ENCODE data around the gene TXN2.

DNA sequence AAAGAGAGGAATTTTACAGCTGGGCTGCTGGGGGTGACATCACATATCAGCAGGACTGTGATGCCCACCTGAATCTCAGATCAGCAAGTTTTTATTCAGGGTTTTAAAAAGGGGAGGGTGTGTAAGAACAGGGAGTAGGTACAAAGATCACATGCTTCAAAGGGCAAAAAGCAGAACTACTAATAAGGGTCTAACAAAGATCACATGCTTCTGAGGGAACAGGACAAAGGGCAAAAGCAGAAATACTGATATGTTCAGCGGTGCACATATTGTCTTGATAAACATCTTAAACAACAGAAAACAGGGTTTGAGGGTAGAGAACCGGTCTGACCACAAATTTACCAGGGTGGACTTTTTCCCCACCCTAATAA lies 7.8 kb upstream of the APOL4 start:
- PRO-cap: no peak

GRCh38 chr22:36237370-36237820 lies 1.9 kb downstream of the APOL2 start:
- PRO-cap: no peak

- PRO-cap: no peak
Observed at GRCh38 chr22:36253772-36254526, 1.0 kb downstream of the APOL1 start.

- PRO-cap: no peak
Observed at GRCh38 chr22:36286135-36287183, 33.5 kb downstream of the APOL1 start.

GRCh38 chr22:36287867-36288238 lies 34.9 kb downstream of the APOL1 start:
- PRO-cap: no peak

- PRO-cap: no peak
Observed at GRCh38 chr22:36294042-36294431, 41.1 kb downstream of the APOL1 start.

DNA sequence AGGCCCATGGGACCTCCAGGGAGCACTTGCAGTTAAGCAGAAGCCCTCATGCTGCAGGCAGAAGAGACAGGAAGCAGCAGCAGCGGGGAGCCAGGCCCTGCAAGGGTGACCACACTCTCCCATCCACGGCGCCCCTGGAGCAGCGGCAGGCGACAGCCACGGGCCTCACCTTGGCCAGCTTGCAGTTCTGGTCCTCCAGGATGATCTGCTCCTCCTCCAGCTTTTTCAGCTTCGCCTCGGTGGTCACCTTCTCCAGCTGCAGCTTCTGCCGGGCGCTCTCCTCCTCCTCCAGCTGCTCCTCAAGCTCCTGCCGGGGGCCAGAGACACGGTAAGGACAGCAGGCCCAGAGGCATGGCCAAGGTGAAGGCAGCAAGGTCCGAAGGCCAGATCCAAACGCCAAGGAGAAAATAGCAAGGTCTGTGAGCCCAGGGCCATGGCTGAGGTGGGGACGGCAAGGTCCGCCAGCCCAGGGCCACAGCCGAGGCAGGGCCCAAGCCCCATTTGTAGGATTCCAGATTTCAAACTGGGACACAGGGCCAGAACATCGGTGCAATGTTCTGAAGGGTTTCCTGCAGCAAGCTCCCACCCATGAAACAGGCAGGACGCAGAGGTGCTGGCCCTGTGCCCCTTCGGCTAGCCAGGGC lies 47.1 kb downstream of the APOL1 start:
- PRO-cap: no peak

DNA sequence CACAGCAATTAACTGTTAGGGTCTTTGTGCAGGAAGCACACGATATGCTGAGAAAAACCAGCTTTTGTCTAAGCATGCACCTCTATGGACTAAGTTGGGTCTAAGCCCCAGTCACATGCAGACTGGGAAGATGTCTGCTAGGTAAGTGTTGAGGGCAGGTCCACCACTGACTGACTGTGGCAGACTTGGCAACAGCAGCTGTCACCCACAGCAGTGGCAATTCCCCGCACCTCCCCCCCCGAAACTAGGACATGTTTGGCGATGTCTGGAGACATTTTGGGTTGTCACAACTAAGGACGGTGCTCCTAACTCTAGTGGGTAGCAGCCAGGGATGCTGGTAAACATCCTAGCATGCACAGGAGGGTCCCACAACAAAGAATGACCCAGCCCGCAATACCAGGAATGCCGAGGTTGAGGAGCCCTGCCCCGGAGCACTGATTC lies 58.2 kb downstream of the APOL1 start:
- PRO-cap: no peak

DNA sequence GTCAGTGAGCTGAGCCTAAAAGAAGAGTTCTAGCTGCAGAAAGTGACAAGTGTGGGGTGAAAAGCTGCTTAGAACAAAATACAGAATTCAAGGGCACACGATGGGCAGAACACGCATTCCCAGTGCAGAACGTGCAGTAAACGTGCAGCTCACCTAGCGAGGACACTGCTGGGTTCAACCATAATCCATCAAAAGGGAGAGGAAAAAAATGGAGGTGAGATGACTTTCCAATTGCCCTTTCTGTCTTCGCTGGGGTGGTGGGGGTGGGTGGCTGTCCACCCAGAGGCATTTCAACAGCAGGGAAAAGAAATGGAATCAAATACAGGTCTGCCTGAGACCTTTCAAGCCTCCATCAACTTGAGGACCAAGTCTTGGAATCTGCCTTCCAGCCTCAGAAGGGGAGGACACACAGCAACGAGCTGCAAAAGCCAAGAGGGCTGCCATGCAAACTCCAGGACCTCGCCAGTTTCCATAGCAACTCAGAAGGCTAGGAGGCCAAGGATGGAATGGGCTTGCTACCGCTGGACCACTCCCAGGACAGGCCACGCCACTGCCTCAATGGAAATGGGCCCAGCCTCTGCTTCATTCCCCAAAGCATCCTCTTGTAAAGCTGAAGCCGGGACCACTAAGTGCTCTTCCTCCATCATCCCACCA lies 61.8 kb downstream of the MYH9 start:
- PRO-cap: no peak

DNA sequence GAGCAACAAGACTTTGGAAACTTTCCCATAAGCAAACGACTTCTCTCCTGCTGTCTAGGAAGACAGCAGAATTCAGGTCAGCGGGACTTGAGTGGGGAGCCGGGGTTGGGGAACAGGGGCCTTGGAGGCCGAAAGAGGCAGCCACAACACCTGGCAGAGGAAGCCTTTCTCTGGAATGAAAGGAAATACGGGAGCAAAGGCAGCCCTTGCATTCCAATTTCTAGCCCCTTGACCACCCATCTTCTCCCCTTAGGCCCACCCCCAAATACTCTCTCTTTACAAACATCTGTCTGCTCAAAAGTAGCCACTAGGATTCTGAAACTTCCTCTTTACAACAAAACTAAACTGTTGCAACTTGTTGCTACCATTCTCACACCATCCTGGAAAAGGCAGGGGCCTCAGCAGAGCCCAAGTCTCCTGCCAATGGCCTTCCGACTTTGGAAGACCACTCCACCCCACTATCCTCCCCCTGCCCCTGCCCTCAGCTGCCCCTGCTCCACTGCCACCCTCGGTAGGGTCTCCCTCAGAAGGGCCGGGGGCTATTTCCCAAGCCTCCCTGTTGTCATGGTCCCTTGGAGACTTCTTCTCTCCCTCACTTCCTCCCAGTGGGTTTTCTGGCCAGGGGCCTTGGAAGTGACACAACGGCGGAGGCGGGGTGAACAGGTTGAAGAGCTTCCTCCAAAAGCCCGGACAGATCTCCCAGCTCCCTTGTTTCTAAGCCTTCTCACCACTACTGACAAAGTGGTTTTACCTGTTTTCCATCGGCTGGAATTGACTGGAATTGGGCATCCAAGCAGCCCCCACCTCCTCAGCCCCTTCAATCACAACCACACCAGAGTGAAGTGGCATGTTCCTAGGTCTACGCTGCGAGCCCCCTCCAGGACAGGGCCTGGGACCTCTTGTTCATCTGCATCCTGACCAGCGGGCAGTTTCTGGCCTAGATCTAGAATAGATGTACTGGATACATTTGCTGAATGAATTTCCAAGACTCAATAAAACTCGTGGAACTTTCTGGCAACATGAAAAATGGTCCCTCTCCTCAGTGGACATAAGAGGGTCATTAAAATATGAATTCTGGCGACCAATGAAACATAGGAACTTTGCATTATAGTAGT lies 14.6 kb downstream of the MYH9 start:
- PRO-cap: bidirectional peak, plus-strand start at position 641 of the sequence, minus-strand start at position 587 of the sequence

DNA sequence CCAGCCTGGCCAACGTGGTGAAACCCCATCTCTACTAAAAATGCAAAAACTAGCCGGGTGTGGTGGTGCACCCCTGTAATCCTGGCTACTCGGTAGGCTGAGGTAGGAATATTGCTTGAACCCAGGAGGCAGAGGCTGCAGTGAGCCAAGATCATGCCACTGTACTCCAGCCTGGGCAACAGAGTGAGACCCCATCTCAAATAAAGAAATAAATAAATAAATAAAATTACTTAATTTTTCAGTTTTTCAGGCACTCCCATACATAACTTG lies 5.2 kb downstream of the MYH9 start:
- PRO-cap: no peak

DNA sequence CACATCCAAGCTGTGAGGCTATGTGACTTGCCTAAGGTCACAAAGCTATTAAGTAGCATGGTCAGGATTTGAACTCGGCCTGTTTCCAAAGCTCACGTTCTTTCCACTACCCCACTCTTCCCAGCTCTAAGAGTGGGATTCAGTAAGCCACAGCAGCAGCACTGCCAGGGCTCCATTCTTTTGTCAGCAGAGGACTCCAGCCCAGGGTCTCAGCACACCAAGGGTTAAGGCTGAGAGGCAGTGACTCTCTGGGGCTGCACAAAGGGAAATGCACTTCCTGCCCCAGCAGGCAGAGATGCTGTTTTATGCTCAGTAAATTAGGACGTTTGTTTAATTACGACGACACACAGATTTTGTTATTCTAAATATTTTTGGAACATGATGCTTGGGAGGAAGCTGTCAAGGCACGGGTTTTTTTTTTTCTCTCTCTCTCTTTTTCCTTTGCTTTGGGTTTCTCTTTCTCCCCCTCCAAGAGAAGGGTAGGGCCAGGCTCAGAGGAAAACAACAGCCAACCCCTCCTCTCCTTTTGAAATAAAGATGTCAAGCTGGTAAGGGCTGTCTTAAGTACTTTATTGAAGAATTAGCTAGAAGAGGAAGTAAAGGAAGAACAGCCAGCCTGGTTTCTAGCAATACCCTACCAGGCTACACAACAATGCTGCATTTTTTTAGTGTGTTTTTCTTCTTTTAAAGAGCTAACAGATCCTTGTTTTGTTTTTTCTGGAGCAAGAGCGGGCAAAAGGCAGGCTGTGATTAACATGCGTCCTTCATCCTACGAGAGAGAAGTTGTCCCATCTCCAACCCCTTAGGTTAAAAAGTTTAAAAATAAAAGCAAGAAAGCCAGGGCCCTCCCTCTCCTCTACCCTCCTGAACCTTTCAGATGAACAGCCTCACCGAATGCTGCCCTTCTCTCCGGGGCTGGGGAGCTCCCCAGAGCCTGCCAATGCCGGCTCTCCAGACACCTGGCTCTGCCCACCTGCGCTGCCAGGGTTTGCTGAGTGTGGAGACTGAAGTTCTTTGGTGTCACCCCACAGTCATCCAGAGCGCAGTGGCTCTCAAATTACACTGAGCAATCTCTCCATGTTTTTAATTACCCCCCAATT lies 2.7 kb downstream of the MYH9 start:
- PRO-cap: bidirectional peak, plus-strand start at position 379 of the sequence, minus-strand start at position 270 of the sequence

DNA sequence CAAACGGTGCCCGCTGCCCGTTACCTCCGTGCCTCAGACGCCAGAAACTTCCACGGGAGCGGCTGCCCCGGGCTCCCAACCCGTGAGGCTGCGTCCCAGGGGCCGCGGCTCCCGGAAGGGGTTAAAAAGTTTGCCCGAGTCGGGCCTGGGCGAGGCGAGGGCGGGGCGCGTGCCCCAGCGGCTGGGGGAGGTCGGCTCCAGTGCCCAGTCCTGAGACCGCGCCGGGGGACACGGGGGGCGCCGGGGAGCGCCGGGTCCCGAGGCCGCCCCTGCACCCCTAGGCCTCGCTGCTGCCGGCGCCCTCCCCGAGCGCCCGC lies 507 bp downstream of the MYH9 start:
- PRO-cap: no peak

- PRO-cap: no peak
Observed at GRCh38 chr22:36388052-36388134, 126 bp upstream of the MYH9 start.

DNA sequence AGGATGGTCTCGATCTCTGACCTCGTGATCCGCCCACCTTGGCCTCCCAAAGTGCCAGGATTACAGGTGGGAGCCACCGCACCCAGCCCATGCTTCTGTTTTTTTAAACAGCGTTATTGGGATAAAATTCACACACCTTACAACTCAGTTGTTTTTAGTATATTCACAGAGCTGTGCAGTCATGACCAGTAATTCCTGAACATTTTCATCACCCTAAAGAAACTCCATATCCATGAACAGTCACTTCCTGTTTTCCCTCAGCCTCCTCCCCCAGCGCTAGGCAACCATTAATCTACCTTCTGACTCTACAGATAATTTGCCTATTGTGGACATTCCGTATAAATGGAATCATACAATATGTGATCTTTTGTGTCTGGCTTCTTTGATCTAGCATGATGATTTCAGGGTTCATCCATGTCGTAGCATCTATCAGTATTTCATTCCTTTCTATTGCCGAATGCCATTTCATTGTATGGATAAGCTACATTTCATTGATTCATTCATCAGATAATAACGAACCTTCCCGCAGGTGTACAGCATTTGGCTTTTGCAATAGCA lies 10.8 kb upstream of the MYH9 start:
- PRO-cap: no peak

GRCh38 chr22:36419199-36419925 lies 31.6 kb upstream of the MYH9 start:
- PRO-cap: bidirectional peak, plus-strand start at chr22:36419588, minus-strand start at chr22:36419312

- PRO-cap: no peak
Observed at GRCh38 chr22:36445232-36445825, 36.1 kb downstream of the TXN2 start.

DNA sequence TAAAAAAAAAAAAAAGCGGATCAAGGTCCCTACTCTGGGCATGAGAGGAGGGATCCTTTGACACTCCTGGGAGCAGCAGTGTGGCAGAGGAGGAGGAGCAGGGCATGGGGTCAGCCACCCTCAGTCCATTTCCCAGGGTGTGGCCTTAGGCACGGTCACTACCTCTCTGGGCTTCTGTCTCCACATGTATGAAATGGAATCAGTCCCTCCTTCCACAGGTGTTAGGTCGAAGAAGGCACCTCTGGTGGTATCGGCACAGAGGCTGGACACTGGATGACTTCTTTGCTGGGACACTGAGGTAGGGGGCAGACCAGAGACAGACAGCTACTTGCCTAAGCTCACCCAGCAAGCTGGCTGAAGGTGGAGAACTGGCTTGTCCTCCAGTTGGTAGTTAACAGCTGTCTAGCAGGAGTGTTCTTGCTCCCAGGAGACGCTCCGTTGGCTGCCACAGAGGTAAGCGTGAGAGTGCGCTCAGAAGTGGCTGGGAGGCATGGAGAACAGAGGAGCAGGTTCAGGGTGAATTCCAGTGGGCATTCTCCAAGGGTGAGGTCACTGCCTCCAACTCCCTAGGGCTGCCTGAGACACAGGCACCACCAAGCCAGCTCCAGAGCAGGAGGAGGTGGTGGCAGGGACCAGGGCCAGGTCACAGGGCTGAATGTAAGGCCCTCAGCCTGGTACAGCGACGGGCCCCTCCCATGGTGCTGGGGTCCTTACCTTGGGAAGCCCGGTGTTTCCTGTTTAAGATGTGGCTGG lies 19.5 kb downstream of the TXN2 start:
- PRO-cap: no peak

DNA sequence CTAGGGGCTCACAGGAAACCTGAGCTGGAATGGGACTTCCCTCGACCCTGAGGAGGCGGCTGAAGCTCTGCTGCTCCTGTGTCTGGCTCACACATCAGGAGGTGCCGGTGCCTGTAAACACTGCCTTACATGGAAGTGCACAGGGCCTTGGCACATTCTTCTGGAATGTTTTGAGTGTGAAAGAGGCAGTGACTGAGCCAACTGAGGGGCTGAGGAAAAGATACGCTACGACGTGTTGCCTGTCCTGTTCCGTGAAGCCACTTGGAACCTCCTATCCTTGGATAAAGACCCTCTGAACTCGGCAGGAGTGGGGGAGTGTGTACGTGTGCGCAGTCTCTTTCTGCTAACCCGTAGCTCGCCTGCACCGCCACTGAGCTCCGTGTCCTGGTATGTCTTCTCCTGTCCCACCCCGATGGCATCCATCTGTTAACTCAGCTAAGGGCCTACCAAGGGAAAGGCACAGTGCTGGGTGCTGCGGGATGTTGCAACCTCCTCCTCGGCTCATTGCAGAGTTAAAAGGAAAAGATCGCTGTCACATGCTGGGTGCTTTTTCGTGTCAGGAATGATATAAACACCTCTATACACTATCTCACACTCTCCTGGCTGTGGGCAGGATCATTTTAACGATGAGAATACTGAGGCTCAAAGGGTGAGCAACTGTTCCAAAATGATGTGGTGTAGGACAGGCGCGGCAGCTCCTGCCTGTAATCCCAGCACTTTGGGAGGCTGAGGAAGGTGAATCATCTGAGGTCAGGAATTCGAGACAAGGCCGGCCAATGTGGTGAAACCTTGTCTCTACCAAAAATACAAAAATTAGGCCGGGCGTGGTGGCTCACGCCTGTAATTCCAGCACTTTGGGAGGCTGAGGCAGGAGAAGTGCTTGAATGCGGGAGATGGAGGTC lies 10.2 kb downstream of the TXN2 start:
- PRO-cap: bidirectional peak, plus-strand start at position 200 of the sequence, minus-strand start at position 89 of the sequence

DNA sequence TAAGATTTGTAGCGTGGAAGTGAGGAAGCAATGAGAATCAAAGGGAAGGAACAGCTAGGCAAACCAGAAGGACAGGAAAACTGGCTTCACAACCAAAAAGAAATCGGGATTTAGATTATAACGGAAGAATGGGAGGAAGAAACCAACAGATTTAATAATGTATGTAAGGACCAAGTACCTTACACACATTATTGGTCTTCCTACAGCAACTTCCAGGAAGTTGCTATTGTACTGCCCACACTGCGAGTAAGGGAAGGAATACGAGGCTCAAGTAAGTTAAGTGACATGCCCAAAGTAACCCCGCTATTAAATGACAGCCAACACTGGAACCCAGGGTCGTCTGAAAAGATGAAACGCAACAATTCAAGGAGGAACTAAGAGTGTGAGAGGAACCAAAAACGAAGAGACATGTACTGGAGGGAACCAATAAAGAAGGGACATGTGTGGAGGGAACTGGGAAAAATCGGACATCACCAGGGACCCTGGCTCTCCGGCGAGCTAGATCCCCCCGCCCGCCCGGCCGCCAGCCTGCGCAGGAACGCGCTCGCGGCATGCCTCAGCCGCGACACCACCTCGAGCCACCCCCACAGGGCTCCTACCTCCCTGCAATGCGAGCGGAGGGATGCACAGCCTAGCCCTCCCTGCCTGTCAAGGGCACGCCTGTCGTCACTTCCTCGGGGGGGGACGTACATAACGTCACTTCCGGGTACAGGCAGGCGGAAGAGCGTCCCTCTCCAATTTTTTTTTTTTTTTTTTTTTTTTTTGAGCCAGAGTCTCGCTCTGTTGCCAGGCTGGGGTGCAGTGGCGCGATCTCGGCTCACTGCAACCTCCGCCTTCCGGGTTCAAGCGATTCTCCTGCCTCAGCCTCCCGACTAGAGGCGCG lies at the start of gene TXN2:
TXN2 (minus strand) TSS at position 676 of the 883 bp plus-strand sequence.
- PRO-cap: bidirectional peak, plus-strand start at position 699 of the sequence, minus-strand start at position 610 of the sequence

All from paraaortic lymph node (tissue), 1 donor.